Hepatocyte (in vitro differentiated cells and primary cell): ENCODE results near the gene SQOR.

- RAMPAGE, long total RNA: no peak
- RRBS: no CpG with 5 or more reads among the region's 2 CpGs
These were observed 2.0 kb downstream of the DUOX1 start for GRCh38 chr15:45131741-45132160.

DNA sequence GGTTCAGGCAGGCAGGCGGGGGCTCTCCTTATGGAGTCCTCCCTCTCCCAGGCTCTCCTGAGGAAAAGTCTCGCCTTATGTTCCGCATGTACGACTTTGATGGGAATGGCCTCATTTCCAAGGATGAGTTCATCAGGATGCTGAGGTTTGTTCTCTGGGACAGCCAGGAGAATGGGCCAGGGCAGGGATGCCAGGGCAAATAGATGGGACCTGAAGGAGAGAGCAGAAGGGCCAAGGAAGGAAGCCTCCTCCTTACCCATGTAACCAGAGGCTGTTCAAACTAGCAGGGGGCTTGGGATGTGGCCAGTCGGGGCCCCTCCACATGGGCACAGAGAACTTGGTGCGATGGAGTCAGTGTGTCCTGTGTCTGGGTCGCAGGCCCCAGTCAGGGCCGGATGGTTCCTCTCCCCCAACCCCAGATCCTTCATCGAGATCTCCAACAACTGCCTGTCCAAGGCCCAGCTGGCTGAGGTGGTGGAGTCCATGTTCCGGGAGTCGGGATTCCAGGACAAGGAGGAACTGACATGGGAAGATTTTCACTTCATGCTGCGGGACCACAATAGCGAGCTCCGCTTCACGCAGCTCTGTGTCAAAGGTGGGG, 18.2 kb downstream of the DUOX1 start:
- RAMPAGE, long total RNA: no peak
- RRBS: 90% methylated on average over 1 of the region's 15 CpGs

DNA sequence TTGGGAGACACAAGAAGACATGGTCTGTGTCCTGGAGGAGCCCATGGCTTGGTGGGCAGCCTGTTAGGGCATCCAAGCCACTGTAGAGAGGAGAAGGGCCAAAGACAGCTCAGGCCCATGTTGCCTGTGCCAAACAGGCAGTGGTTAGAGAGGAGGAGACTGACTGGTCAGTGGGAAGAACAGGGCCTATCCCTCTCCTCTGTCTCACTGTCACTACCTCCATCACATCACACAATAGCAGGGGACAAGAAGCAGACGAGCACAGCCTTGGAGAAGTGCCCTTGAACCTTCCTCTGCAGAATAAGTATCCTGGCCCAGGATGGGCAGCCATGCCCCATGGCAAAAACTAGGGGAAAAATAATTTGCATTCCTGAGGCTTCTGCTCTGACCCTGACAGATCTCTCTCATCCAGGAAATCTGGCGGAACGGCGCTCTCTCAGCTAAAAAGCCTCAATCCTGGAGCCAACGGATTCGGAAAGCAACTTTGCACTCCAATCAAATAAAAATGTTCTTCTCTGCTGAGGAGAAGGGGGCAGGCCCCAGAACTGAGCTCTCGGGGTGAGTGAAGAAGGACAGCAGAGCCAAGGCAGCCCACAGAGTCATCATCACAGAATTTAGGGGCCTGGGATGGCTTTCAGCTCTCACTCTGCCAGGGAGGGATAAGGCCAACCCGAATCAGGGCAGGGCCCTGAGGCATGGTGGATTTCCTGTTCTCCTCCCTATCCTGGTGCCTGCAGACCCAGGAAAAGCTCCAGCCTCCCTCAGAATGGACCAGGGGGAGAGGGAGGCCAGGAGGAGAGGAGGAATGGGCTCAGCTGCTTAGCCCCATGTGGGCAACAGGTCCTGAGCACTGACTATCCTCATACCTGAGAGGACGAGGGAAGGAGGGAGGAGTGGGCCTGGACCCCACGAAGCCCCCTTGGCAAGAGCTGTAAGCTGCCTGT, 1.6 kb downstream of the SHF start:
- RAMPAGE, long total RNA: no peak
- RRBS: no CpG with 5 or more reads among the region's 10 CpGs

GRCh38 chr15:45199020-45199519, 11.3 kb upstream of the SHF start:
- RAMPAGE, long total RNA: no peak
- RRBS: no CpG with 5 or more reads among the region's 21 CpGs

DNA sequence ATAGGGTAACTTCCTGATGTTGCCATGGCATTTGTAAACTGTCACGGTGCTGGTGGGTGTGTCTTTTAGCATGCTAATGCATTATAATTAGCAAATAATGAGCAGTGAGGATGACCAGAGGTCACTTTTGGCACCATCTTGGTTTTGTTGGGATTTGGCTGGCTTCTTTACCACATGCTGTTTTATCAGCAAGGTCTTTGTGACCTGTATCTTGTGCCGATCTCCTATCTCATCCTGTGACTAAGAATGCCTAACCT, 3.3 kb upstream of the BLOC1S6 start:
- RAMPAGE, long total RNA: no peak
- RRBS: no CpG with 5 or more reads among the region's 2 CpGs

- RAMPAGE, long total RNA: start-site peak on the plus strand at chr15:45635021-45635076, 174 and 101 reads in 2 replicates
- RRBS: under 1% methylated on average over 23 of the region's 83 CpGs
These were observed at the start of gene SQOR for GRCh38 chr15:45634405-45635698. TSS of gene SQOR (plus strand) at chr15:45635029.

GRCh38 chr15:45641202-45641848, 6.5 kb downstream of the SQOR start:
- RAMPAGE, long total RNA: no peak
- RRBS: no CpG with 5 or more reads among the region's 1 CpG

DNA sequence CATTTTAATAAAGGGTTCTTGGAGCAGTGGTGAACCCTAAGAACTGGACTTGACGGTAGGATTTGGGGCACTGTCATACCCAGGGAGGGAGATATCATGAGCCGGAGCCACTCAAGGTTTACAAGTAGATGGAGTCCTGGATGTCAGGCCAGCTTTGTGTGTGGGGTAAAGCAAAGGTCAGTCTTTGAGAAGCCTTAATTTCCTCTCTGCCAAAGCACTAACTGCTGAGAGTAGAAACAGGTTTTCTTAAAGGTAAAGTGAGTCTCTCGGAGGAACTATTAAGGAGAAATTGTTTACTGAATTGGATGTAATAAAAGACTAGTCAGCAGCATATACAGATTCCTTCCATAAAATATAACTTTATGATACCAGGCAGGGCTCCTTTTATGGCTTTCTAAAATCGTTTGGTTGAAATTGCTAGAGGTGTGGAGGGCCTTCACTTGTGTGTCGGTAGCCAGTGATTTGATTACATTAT, 23.0 kb downstream of the SQOR start:
- RAMPAGE, long total RNA: no peak
- RRBS: no CpG with 5 or more reads among the region's 5 CpGs

DNA sequence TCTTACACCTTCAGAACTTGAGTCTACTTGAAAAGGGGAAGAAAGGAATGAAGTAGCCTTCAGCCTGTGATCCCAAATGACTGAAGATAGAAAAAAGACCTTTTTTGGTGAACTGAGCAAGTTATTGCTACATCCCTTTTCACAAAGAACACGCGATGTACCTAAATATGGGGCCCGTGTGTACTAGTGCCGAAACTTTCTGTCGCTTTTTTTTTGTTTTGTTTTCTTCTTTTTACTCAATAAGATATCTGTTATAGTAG, 4.9 kb downstream of the SEMA6D start:
- RAMPAGE, long total RNA: no peak
- RRBS: no CpG with 5 or more reads among the region's 5 CpGs

GRCh38 chr15:48177113-48177328, 1.1 kb downstream of the MYEF2 start:
- RAMPAGE, long total RNA: no peak
- RRBS: no CpG with 5 or more reads among the region's 2 CpGs

- RAMPAGE, long total RNA: no peak
- RRBS: no CpG with 5 or more reads among the region's 7 CpGs
These were observed 125.3 kb downstream of the DUT start for GRCh38 chr15:48456463-48456997.

DNA sequence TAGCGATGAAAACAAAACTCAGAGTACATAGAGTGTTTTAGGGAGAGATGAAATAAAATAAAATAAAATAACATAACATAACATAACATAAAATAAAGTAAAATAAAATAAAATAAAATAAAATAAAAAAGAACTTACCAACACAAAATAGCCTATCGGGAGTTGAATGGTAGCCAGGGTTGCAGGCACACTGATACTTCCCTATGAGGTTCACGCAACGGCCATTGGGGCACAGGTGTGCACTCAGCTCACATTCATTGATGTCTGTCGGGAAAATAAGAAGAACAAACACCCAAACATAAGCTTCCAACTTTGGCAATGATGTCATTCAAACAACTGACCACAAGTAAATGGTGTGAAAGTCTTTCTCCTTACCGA, 155.7 kb downstream of the DUT start:
- RAMPAGE, long total RNA: no peak
- RRBS: no CpG with 5 or more reads among the region's 6 CpGs

DNA sequence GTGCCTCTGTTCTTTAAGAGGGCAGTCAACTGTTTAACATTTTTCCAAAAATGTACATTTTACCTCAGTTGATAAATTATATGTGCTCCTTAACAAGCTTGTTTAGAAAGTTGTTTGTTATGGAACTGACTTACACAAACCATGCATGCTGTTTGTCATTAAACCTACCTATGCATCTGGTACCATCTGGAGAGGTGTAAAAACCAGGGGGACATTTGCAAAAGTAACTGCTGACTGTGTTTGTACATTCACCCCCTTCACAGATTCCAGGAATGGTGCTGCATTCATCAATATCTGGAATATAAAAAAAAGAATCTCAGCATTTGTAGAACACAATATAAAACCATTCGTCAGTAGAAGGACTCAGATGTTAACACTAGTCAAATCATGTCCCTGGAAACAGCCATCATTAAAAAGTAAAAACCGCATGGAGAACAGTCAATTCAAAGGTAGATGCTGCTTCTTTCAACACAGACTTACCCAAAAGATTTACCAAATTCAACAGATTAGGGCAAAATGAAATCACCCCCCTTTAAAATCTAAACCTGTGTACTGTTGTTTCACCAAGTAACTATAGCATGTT, 119.5 kb downstream of the FBN1 start:
- RAMPAGE, long total RNA: no peak
- RRBS: no CpG with 5 or more reads among the region's 2 CpGs

DNA sequence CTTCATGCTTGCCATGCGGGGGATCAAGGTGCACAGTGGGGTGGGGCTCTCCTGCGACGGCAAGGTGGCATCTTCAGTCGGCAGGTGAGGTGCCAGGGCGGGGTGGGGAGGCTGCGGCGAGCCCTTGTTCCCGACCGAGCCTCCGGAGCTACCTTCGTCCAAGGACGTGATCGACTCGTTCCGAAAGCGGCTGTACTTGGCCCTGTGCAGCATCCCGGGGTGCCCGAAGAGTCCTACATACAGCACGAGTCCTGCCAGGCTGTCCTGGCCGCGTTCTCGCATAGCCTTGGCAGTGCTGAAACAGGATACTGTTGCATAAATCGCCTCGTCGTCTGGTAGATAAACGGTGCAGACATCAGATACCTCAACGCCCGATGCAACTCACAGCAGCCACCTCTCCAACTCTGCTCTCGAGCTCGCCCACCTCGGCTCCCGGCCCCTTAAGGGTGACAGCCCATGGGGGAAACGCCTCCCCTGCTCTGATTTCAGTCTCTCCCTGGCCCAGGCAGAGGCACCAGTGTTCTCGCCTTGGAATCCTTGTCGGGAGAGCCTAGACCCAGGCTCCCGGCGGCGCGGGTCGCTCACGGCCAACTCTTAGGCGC, 884 bp downstream of the SHC4 start:
- RAMPAGE, long total RNA: no peak
- RRBS: 5% methylated on average over 15 of the region's 42 CpGs

DNA sequence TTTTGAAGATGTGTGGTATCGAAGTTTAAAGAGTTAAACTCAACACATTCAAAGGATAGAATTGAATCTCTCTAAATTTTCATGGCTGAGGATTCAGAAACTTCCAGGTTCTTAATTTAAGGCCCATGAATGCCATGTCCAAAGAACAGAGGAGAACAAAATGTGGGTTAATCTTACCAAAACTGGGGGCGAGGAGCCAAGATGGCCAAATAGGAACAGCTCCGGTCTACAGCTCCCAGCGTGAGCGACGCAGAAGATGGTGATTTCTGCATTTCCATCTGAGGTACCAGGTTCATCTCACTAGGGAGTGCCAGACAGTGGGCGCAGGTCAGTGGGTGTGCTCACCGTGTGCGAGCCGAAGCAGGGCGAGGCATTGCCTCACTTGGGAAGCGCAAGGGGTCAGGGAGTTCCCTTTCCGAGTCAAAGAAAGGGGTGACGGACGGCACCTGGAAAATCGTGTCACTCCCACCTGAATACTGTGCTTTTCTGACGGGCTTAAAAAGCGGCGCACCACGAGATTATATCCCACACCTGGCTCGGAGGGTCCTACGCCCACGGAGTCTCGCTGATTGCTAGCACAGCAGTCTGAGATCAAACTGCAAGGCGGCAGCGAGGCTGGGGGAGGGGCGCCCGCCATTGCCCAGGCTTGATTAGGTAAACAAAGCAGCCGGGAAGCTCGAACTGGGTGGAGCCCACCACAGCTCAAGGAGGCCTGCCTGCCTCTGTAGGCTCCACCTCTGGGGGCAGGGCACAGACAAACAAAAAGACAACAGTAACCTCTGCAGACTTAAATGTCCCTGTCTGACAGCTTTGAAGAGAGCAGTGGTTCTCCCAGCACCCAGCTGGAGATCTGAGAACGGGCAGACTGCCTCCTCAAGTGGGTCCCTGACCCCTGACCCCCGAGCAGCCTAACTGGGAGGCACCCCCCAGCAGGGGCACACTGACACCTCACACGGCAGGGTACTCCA, 27.0 kb upstream of the FGF7 start:
- RAMPAGE, long total RNA: no peak
- RRBS: no CpG with 5 or more reads among the region's 33 CpGs

GRCh38 chr15:49621636-49622481, 1.0 kb downstream of the DTWD1 start:
- RAMPAGE, long total RNA: no peak
- RRBS: no CpG with 5 or more reads among the region's 5 CpGs

- RAMPAGE, long total RNA: no peak
- RRBS: no CpG with 5 or more reads among the region's 5 CpGs
These were observed 63.6 kb downstream of the ATP8B4 start for GRCh38 chr15:50055218-50056084.

DNA sequence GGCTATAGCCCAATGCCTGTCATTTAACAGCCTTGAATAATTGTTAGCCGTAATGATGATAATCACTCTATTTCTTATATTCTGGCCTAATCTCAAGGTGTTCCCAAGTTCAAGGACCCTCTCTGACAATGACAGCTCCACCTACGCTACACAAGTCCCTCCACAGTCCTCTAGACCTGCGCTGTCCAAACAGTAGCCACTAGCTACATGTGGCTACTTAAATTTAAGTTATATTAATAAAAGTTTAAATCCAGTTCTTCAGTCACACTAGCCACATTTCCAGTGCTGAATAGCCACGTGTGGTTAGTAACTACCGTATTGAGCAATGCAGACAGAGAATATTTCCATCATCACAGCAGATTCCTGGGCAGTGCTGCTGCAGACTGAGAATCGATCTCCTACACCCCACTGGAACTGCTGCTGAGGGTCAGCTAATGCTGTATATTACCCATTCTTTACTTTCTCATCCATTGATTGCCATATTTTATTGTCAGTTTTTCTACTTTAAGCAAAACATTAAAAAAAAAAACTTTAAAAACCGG, 41.0 kb downstream of the HDC start:
- RAMPAGE, long total RNA: no peak
- RRBS: no CpG with 5 or more reads among the region's 7 CpGs

GRCh38 chr15:50227033-50227588, 38.4 kb downstream of the HDC start:
- RAMPAGE, long total RNA: no peak
- RRBS: no CpG with 5 or more reads among the region's 6 CpGs

DNA sequence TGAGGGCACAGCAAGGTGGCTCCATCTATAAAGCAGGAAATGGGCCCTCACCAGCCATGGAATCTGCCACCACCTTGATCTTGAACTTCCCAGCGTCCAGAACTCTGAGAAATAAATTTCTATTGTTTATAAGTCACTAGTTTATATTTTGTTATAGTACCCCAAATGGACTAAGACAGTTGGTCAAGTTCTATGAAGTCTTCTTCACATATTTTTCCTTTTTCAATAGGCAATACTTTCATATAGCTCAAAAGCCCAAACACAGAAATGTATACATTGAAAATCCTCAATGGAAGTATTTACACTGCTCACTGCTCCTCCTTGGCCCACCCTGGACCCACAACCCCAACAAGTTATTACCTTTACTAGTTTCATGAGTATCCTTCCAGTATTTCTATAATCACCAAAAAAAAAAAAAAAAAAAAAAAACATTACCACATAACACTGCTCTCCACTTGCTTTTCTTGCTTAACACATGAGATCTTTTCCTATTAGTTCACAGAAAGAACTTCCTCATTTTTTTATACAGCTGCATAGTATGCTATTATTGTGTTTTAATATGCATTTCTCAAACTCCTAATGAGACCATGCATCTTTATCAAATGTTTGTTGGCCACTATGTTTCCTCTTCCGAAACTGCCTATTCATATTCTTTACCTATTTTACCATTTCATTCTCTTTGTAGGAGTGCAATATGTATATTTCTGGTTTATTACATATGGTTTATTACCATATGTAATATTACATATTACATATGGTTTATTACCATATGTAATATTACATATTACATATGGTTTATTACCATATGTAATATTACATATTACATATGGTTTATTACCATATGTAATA, 14.6 kb downstream of the GABPB1 start:
- RAMPAGE, long total RNA: no peak
- RRBS: no CpG with 5 or more reads among the region's 2 CpGs